Parotid gland (tissue), 1 donor: ENCODE data around the genes PDZD4, OPN1LW and FAM3A.

GRCh38 chrX:153673414-153673692 is 260 bp downstream of the PNCK start:
- PRO-cap, result no peak

- PRO-cap, result no peak
Observed at GRCh38 chrX:153688546-153688920, 807 bp downstream of the SLC6A8 start.

GRCh38 chrX:153694284-153695413 is 6.9 kb downstream of the SLC6A8 start:
- PRO-cap, result no peak

- PRO-cap, result no peak
Observed at GRCh38 chrX:153702865-153703359, 15.2 kb downstream of the SLC6A8 start.

GRCh38 chrX:153711007-153711477 is 13.1 kb downstream of the BCAP31 start:
- PRO-cap, result no peak

DNA sequence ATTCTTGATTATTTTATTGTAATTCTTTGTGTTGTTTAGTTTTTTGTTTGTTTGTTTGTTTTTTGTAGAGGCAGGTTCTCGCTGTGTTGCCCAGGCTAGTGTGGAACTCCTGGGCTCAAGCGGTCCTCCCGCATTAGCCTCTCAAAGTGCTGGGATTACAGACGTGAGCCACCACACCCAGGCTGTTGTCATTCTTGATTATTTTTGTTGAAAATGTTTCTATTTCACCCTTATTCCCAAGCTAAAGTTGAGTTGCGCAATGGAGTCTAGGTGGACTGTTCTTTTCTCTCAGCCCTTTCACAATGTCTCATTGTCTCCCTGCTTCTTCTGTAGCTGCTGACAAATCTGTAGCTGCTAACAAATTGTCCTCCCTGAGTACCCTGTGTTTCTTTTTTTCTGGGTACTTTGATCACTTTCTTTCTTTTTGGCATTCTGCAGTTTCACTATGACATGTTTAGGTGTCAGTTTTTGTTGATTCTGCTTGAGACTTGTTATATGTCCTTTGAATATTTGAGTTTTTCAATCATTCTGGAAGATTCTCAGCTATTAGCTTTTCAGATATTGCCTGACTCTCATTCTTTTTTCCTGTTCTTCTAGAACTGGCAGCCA is 6.4 kb downstream of the ABCD1 start:
- PRO-cap, result no peak

DNA sequence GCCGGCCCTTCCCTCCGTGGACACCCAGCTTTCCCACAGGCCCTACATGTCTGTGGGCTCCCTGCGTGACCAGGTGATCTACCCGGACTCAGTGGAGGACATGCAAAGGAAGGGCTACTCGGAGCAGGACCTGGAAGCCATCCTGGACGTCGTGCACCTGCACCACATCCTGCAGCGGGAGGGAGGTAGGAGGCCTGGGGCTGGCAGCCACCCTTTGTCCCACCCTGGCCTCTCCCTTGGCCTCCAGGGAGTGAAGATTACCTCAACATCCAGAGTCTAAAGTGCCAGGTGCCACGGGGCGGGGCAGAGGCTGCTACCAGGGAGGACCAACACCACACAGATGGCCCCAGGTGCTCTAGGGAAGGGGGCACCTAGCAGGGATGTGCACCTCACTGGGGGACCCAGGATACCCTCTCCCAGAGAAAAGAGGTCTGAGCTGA is 15.9 kb downstream of the ABCD1 start:
- PRO-cap, result no peak

DNA sequence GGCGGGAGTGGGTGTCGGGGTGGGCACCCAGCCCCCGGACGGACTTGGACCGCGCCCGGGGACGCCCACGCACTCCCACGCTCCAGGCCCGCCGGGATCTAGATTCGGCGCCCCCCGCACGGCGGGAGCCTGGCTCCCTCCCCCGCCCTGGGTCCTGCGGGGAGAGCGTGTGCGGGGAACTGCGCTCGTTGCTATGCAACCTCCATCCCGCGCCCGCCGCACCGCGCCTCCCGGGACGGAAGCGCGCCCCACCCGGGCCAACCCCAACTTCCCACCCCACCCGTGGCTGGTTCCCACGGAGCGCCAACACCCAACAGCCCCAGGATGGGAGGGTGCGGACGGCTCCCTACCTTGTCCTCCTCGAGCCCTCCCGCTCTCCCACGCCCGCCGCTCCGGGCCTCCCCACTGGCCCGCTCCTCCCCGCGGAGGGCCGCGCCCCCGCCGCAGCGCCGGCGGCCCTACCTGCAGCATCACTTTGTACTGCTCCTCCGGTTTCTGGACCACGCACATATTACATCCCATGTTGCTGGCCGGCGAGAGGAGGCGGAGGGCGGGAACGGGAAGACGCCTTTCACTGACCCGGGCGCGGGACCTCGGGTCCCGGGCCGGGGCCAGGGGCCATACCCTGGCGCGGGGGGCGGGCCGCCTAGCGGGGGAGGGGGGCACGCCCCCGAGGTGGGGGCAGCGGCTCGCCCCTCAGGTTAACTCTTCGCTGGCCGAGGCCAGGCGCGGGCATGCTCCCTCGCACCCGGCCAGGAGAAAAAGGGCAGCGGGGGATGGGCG is at the start of gene PDZD4:
TSS of gene PDZD4 (minus strand) at position 768 of the 783 bp plus-strand sequence.
- PRO-cap, result no peak

GRCh38 chrX:153830777-153831541 is 615 bp upstream of the PDZD4 start:
- PRO-cap, result unidirectional peak, minus-strand start at chrX:153830877

DNA sequence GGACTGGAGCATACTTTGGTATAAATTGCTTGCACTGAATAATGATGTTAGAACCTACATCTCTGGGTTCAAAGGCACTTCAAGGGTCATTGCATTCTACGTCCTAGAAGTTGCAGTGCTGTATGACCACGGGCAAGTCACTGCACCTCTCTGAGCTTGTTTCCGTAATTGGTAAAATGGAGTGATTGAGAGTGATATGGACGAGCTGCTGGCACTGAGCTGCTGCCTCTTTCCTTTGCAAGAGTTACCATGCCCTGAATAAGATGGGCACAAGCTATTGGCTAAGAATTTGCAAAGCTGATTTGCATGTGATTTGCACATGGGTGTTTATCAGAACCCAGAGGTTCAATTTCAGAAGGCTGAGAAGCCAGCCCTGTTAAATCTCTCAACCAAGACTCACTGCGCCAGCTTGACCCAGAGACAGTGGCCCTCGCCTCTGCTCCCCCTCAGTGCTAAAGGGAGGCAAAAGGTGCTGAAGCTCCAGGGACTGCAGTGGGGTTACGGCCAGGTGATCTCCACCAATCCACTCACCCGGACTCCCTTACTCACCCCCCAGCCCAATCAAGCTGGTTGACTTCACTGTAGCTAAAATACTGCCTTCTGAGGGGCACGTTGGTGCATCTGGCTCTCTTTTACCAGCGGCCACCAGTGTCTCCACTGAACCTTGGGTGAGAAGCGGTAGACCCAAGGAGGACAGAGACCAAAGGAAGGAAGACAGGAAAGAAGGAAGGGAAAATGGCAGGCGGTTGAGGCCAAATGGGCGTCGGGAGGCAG is 665 bp downstream of the ARHGAP4 start:
- PRO-cap, result no peak

DNA sequence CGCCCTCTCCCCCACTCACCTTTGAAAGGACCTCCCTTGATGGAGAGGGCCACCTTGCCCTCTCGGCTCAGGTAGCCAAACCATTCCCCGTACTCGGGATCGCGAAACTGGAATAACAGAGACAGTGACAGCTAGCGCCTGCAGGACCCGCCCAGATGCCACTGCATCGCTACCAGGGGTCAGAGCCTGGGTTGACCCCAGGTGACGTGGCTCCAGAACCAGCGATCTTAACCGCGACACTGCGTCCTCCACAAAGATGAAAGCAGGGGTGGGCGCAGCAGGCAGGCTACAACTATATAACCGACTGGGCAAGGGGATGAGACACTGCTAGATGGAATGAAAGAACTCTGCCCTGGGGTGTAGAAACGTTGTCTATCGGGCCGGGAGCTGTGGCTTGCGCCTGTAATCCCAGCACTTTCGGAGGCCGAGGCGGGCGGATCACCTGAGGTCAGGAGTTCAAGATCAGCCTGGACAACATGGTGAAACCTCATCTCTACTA is 682 bp upstream of the NAA10 start:
- PRO-cap, result no peak

DNA sequence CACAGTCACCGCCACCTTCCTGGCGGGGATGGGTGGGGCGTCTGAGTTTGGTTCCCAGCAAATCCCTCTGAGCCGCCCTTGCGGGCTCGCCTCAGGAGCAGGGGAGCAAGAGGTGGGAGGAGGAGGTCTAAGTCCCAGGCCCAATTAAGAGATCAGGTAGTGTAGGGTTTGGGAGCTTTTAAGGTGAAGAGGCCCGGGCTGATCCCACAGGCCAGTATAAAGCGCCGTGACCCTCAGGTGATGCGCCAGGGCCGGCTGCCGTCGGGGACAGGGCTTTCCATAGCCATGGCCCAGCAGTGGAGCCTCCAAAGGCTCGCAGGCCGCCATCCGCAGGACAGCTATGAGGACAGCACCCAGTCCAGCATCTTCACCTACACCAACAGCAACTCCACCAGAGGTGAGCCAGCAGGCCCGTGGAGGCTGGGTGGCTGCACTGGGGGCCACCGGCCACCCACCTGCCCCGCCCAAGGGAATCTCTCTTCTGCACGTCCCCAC is at the start of gene OPN1LW:
TSS of gene OPN1LW (plus strand) at position 245 of the 495 bp plus-strand sequence.
- PRO-cap, result no peak

- PRO-cap, result no peak
Observed at GRCh38 chrX:154356054-154356743, 18.2 kb downstream of the FLNA start.

DNA sequence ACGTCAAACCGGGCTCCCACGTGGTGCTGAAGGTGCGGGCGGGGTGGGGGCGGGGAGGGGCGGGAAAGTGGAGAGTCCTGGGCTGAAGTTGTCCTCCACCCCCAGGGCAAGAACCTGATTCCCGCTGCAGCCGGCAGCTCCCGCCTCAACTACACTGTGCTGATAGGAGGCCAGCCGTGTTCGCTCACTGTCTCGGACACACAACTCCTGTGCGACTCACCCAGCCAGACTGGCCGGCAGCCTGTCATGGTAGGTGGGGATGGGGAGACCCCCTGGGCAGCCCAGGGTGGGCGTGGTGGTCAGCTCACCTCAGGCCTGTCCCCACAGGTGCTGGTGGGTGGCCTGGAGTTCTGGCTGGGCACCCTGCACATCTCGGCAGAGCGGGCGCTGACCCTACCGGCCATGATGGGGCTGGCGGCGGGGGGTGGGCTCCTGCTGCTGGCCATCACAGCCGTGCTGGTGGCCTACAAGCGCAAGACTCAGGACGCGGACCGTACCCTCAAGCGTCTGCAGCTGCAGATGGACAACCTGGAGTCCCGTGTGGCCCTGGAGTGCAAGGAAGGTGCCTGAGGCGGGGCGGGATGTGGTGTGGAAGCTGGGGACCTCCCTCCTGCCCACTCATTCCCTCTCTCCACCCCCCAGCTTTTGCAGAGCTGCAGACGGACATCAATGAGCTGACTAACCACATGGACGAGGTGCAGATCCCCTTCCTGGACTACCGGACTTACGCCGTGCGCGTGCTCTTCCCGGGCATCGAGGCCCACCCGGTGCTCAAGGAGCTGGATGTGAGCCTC is 9.6 kb downstream of the PLXNA3 start:
- PRO-cap, result no peak

DNA sequence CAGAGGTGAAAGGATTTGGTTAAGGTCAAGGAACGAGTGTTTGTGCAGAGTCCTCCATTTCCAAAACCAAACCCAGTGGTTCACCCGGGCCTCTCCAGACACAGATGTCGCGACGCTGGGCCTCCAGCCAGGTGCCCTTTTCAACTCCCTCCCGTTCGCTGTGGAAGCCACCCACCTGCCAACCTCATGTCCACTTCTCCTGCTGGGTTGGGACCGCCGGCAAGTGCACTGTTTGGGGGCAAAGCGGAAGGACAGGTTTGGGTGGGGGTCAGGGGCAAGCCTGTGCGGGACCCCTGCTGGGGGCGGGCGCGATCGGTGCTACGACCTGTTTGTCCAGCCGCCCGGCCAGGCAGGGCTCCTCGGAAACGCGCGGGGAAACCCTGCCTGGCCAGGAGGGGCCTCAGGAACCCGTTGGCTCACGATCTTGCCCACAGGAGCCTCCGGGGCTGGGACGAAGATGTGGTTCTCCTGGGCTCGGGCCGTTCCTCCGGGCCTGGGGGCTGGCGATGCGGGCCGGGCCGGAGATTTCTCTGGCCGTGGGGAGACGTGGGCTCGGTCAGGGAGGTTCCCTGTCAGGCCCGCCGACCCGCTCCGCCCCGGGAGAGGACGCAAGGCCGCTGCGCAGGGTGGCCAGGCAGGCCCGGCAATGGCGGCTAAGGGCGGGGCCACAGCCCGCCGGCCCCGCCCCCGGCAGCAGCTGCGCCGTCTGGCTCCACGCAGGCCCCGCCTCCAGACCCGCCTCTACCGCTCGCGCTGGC is at the start of gene FAM3A:
TSS of gene FAM3A (minus strand) at position 648 of the 758 bp plus-strand sequence.
- PRO-cap, result unidirectional peak, minus-strand start at position 598 of the sequence; bidirectional peak, plus-strand start outside the sequence, minus-strand start at position 648 of the sequence

GRCh38 chrX:154531252-154531875 is 15.3 kb downstream of the G6PD start:
- PRO-cap, result no peak

- PRO-cap, result no peak
Observed at GRCh38 chrX:154541636-154542777, 4.6 kb downstream of the G6PD start.

DNA sequence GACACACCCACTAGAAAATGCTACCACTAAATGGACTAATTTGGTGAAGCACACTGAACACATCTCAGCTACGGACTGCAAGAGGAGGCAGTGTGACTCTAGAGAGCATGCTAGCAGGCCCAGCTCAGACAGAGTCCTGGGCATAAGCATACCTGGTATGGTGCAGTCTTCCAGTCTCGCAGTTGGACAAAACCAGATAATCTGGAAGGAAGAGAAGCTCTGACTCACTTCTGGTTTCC is 37.9 kb downstream of the GAB3 start:
- PRO-cap, result no peak

DNA sequence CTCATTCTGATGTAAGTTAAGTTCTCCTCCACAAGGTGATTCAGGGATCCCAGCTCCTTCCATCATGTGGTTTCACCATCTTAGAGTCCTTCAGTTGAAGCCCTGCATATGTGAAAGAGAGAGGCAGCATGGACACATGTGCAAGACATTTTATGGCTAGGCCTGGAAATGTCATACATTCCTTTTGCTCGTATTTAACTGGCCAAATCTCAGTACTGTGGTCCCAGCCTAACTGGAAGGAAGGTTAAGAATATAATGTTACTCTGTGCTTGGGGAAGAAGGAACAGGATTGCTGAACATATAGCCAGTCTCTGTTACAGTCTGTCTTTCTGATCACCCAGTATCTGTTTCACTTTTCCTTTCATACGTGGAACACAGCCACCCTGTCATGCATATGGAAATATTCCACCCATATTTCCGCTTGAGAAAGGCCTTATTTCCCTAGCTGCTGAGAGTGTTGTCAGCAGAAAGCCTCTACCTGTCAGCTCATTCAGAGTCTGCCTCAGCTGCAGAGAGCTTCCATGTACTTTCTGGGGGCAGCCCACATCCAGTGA is 7.0 kb downstream of the SMIM9 start:
- PRO-cap, result no peak

DNA sequence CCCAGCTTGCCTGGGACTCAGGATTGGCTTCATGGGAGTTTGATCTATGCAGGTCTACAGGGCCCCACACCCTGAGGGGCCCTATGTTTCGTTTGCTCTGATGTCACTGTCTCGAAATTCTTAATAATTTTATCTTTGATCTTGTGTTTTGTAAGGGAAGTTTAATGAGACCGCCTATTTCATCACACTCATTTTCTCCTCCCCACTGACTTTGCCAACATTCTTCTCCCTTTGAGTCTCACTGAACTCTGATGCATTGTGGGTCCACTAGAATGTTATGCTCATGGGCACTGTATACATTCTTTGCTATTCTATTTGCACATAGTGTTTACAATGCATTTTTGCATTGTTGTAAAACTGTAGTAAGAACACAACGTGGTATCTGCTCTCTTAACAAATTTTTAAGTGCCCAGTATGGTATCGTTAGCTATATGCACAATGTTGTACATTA is 277 bp upstream of the SMIM9 start:
- PRO-cap, result no peak